ENCODE measurements around a stretch of chr17.

DNA sequence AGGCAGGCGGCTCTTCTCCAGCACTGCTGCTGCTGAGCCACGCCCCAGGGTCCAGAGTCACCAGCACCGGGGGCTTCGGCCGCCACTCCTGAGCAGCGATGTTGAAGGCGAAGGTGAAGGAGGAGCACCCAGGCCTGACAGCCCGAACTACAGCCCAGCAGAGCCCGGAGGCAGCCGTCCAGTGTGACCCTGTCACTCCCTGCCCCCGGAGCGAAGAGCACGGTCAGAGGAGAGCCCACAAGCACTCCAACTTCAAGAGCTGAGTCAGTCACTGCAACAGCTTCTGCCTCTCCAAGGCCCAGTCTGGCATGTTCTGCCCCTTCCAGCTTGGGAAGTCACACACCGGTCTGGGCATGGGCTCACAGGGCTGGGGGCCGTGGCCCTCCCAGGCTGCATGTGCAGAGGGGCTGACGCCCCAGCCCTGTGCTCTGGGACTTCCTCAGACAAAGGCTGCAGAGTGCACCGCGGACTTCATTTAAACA, 41.4 kb downstream of the B3GNTL1 start:
- RAMPAGE, total RNA = no peak

DNA sequence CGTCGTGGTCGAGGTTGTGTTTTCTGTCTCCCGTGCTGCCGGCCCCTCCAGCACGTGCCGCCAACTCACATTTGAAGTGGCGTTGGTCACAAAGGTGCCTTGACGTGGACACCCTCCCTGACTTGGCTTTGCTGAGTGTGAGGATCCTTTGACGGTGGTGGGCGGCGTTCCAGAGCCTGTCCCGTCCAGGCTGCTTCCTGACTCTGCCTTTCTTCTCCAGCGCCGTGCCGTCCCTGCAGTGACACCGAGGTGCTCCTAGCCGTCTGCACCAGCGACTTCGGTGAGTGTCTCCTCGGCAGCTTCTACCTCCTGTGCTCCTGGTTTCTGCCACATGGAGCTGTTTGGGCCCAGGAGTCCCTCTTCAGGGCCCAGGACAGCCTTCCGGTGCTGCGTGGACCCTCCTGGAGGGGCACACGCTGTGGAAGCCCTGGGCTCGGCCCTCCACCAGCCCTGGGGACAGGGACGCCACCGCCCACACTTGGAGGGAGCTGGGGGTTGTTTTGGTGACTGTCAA, 13.6 kb downstream of the METRNL start:
- RAMPAGE, total RNA = no peak

GRCh38 chr17:83109531-83110772, 30.5 kb downstream of the METRNL start:
- RAMPAGE, total RNA = no peak

GRCh38 chr17:83111418-83112302, 32.3 kb downstream of the METRNL start:
- RAMPAGE, total RNA = no peak

DNA sequence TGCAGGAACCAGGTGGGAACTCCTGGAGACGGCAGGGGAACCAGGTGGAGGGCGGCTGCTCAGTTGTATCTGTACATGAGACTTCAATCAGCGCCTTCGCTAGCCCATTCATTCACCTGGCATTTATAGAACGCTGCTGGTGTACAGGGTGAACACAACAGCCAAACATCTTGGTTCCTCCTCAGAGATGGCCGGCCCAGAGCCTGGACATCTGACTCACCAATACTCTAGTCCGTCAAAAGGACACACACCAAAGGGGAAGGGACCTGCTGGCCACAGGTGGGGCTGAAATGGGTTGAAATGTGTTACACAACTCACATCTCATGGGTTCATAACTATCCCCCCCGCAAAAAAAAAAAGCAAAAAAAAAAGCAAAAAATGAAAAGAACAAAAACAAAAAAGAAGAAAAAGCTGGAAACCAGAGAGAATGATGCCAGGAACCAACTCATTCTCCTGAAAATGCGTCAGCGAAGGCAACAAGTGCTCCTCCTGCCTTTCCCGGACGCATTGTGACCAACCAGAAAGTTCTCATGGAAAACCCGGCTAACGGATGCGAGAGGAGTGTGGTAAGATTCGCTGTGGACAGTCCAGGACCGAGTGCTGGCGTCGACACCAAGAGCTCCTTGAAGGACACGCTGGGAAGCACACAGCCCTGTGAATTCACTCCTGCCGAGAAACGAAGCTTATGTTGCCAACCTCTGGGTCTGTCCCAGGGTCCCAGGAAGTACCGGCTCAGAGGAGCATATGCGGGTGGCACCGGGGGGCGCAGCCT, 43.3 kb downstream of the METRNL start:
- RAMPAGE, total RNA = no peak

All from foreskin keratinocyte (primary cell).